Body of pancreas (tissue), 2 donors: ENCODE measurements around a stretch of chr10.

GRCh38 chr10:100425252-100425451, 37.7 kb upstream of the WNT8B start:
- PRO-cap, result no peak
- RAMPAGE, long total RNA, 2 experiments, result no peak in any of the 2 experiments

DNA sequence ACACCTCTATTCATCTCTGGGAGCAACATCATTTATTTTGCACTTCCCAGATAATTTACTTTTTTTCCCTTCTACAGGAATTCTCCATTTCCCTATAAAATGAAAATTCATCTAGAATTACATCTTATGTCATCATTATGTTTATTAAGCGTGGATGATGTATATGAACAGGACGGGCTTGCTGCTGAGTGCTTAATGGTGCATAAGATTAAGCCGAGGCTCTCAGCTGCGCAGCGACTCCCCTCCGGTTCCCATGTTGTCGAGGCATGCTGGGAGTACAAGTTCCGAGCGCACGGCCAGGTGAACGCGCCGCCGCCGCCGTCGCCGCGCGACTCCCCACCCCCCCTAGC, 91.0 kb upstream of the PAX2 start:
- PRO-cap, result no peak
- RAMPAGE, long total RNA, 2 experiments, result no peak in any of the 2 experiments

- PRO-cap, result no peak
- RAMPAGE, long total RNA, 2 experiments, result no peak in any of the 2 experiments
Observed at GRCh38 chr10:100735124-100736069, 10.0 kb upstream of the PAX2 start.

DNA sequence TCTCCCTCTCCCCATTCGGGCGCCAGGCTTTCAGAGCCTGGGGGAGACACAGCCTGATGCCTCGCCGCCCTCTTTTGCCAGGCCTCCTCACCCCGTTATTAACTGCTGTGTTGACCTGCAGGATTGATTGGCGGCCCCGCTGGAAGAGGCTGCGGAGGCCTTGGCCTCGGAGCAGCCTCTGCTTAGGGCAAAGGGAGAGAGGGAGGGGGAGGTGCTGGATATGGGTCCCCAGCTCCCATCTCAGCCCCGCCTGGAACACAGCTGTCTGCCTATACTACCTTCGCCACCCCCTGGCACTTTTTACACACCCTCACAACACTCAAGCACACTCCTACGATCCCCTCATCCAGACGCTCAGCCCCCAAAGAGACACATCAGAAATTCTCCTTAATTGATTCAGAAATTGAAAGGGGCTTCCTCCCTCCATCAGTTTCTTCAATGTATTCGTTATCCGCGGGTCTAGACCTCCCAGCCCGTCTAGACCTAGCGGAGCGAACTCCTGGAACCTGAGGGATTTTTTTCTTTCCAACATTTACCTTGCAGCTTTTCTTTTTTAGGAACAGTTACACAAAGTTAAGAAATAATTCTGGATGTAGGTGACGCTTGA, 7.1 kb upstream of the PAX2 start:
- PRO-cap, result no peak
- RAMPAGE, long total RNA, 2 experiments, result no peak in any of the 2 experiments

DNA sequence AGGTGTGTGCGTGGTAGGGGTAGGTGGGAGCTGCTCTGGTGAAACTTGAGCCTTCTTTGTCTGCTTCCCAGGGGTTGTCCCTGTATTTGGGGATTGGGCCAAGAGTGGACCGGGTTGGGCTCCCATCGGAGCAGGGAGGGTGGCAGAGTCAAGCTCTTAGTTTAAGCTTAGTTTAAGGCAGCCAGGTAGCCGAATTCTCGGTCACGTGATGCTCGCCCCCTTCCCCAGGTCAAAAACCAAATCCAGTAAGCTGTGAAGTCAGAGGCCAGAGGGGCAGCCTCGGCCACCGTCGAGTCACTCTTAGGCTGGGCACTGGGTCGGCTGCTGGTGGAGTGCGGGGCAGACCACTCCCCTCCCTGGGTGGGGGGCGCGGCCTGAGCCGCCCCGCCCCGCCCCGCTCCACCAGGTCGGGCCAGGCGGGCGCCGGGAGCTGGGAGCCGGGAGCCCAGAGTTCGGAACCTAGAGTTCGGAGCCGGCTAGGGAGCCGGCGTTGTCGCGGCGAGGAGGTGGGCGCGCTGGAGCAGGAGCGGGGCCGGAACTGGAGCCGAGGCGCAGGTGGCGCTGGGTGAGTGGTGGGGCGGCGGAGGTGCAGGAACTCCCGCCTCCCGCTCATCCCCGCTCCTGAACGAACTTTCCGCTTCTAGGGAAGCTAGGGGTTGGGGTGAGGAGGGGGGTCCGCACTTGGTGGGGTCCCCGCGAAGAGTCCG, 2.8 kb upstream of the LZTS2 start:
- PRO-cap, result bidirectional peak, plus-strand start at position 405 of the sequence, minus-strand start at position 302 of the sequence; bidirectional peak, plus-strand start at position 572 of the sequence, minus-strand start at position 540 of the sequence
- RAMPAGE, long total RNA, 2 experiments, result start-site peak on the plus strand in 2 of 2 experiments, centred at positions 413 to 428 of the sequence, 22 to 57 reads per replicate

- PRO-cap, result bidirectional peak, plus-strand start at chr10:100999316, minus-strand start at chr10:100999185
- RAMPAGE, long total RNA, 2 experiments, result start-site peak on the plus strand in 1 of 2 experiments, at chr10:100999234-100999341 at its widest, 12 reads per replicate
Observed at GRCh38 chr10:100999055-100999528, 516 bp upstream of the LZTS2 start.

- PRO-cap, result no peak
- RAMPAGE, long total RNA, 2 experiments, result no peak in any of the 2 experiments
Observed at GRCh38 chr10:101146933-101147278, 15.8 kb downstream of the TLX1 start.

DNA sequence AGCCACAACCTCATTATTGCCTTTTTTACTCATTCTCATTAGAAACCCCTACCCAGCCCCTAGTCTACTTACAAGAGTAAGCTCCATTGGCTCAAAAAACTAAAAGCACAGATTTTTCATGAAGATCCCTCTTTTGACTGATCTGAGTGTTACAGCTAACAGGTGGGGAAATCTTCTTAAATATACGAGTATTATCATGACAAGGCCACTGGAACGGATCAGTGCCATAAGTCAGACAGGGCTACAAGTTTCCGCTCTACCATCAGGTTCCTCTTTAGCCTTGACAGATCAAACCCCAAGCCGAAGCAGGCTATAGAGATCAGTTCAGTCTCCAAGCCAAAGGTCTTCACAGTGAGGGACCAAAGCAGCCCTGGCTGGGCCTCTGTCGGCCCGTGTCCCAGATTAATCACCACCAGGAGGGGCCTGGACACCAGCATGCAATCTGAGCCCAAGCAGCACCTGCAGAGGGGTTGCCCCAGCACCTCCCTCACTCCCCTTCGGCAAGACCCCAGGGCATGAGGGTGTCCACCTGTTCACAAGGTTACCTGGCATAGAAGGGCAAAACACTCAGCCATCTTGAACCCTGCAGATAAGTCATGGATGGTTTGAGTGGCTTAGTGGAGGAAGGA, 36.1 kb downstream of the FBXW4 start:
- PRO-cap, result no peak
- RAMPAGE, long total RNA, 2 experiments, result no peak in any of the 2 experiments

DNA sequence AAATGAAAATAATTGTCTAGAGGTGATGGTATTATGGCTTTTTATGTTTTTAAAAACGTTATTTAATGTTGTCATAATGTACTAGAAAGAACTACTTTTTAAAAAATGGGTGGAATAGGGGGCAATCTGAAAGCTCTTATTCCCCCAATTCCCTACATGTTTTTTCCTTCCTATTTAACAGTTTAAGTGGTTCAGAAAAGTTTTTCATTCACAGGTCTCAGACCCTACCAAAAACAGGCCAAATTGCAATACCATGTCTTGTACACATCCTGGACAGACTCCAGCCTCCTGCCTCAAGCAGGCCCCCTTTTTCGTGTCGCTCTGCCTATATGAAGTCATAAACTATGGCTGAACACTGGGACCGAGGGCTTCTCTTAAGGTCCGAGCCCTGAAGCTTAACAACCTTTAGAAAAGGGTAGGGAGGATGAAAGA, 1.4 kb downstream of the FBXW4 start:
- PRO-cap, result no peak
- RAMPAGE, long total RNA, 2 experiments, result no peak in any of the 2 experiments

- PRO-cap, result no peak
- RAMPAGE, long total RNA, 2 experiments, result no peak in any of the 2 experiments
Observed at GRCh38 chr10:101858846-101859242, 15.2 kb upstream of the KCNIP2 start.

- PRO-cap, result no peak
- RAMPAGE, long total RNA, 2 experiments, result no peak in any of the 2 experiments
Observed at GRCh38 chr10:101961489-101962058, 94.4 kb downstream of the ARMH3 start.

GRCh38 chr10:102112937-102113700, 7.0 kb downstream of the LDB1 start:
- PRO-cap, result no peak
- RAMPAGE, long total RNA, 2 experiments, result no peak in any of the 2 experiments

DNA sequence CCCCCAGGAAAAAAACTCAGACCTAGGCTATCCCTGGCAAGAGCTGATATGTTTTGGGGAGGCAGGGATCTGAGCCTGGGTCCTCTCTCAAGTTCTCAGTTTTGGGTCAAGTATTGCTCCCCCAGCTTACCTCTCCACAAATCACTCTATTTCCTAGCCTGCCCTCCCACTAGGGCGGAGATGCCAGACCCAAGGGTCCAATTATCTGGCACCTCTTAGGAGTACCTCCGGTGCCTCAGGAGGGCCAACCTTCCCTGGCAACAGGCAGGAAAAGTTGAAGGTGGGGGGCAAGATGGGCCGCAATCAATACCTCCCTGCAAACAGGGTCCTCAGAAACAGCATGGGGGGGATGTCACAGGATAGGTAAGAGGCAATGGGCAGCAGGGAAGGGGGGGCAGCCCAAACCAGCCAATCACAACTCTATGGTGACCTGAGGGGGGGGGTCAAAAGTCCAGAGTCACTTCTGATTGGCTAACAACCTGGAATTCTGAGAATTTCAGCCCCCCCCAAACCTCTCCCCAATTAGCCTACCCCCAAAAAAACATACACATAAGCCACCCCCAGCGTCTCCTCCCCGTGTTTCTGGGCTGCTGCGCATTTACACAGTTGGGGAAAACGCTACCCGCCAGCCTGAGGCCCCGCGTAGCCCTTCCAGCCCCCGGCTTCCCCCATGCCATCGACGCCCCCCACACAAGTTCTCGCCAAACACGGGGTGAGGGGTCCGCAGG, 691 bp downstream of the LDB1 start:
- PRO-cap, result bidirectional peak, plus-strand start at position 577 of the sequence, minus-strand start at position 337 of the sequence
- RAMPAGE, long total RNA, 2 experiments, result no peak in any of the 2 experiments

GRCh38 chr10:102121005-102121548, 909 bp upstream of the LDB1 start:
- PRO-cap, result no peak
- RAMPAGE, long total RNA, 2 experiments, result no peak in any of the 2 experiments

GRCh38 chr10:102246135-102246465, 768 bp downstream of the GBF1 start:
- PRO-cap, result no peak
- RAMPAGE, long total RNA, 2 experiments, result no peak in any of the 2 experiments

GRCh38 chr10:102262825-102263559, 17.7 kb downstream of the GBF1 start:
- PRO-cap, result no peak
- RAMPAGE, long total RNA, 2 experiments, result start-site peak on the plus strand in 1 of 2 experiments, at chr10:102262994-102263164 at its widest, 13 reads per replicate

DNA sequence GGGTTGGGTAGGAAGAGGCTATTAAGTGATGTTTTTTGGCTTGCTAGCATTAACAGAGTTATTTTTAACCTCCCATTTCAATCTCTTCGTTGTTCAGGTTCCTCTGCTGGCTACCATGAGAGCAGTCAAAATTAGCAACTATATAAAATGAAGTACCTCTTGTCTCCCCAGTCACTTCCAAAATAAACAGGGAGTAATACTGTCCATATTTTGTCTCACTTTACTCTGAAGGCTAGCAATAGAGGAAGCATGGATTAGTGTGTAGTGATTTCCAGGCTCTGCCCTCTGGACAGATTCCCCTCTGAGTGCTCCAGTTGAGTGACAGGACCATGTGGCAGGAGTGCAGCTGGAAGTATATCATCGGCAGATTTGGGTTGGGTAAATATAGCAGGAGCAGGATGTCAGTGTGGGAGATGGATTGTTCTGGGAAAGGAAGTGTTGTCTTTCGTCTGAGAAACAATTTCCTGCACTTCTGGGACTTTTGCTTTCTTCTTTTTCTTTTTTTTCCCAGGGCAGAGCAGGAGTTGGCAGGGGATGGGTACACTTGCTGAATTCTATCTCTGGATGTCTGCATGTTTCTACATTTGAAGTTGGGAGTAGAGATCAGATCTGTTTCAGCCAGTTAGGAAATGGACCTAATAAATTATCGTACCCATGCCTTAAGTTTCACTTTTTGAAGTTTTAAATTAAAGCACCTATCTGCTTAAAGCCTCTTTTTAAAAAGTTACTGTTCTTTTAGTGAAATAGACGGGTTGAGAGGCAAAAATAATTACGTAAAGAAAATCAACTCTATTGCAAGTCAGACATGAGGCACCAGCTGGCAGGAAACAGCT, 35.4 kb downstream of the GBF1 start:
- PRO-cap, result no peak
- RAMPAGE, long total RNA, 2 experiments, result no peak in any of the 2 experiments

- PRO-cap, result no peak
- RAMPAGE, long total RNA, 2 experiments, result no peak in any of the 2 experiments
Observed at GRCh38 chr10:102401218-102401714, 5.8 kb downstream of the NFKB2 start.

GRCh38 chr10:102408684-102409152, 9.9 kb downstream of the PSD start:
- PRO-cap, result no peak
- RAMPAGE, long total RNA, 2 experiments, result no peak in any of the 2 experiments

- PRO-cap, result no peak
- RAMPAGE, long total RNA, 2 experiments, result no peak in any of the 2 experiments
Observed at GRCh38 chr10:102475299-102476055, 14.3 kb downstream of the MFSD13A start.